Thoracic aorta endothelial cell (primary cell): ENCODE measurements around a stretch of chr11.

DNA sequence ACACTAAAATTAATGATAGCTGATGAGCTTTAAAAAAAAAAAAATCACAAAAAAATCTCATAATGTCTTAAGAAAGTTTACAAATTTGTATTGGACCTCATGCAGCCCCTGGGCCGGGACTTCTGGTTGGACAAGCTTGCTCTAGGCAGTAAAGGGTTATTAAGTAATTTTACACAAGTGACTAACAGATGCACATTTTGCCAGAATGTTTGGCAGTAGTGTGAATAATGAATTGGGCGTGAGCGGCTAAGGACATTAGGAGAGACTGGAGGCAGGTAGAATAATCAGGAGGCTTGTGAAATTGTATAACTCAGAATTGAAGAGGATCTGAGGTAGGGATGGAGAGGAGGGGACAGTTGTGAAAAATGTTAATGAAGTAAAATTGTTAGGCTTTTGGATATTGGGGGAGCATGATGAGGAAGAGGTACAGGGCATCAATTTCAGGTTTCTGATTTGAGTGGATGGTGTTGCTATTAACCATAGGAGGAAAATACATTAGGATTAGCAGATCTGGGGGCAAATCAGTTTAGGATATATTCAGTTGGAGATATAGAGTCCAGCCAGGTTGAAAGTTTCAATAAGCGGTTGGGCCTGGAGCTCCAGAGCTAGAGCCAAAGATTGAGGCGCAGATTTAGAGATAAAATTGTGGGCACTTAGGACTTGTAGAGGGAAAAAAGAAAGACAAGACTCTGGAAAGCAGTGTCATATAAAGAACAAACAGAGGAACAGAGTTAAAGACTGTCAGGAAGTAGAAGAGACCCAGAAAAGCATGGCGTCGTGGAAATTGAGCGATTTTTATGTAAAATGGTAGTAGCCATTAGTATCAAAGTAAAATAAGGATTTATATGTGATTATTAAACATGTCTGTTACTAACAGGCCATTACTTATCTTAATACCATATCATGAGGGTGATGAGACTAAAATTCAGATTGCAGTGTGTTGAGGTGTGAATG is 41.0 kb upstream of the KIAA1549L start:
- CAGE, long polyA plus RNA, result no peak

DNA sequence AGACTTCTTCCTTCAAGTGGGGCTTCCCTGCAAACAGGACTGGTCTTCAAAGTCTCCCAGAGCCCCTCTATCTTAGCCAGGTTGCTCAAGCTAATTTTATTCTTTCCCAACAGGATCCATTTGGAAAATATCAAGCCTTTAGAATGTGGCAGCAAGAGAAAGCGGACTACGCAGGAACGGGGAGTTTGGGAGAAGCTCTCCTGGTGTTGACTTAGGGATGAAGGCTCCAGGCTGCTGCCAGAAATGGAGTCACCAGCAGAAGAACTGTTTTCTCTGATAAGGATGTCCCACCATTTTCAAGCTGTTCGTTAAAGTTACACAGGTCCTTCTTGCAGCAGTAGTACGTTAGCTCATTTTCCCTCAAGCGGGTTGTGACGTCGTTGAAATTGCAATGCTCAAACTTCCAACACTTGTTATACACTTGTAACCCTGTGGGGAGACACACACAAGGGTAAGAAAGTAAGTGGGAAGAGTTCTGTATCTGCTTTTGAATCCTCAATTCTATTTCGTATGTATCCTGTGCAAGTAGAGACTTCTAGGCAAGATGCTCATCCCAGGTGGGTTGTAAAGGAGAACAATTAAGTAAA is 9.4 kb upstream of the C11orf91 start:
- CAGE, long polyA plus RNA, result no peak

DNA sequence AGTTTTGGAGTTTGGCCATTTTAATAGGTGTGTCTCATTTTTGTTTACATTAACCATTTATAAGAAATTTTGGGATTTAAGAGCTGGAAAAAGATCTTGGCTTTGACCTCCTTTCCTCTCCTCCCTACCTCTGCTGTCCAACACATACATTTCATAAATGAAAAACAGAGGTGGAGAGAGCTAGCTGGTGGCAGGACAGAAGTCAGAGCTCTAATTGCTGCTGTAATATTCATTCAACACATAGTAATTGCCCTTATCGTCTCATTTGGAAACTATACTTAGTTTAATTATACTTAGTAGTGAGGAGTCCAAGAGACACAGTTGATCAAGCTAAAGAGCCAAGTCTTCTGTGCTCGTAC is 15.0 kb upstream of the C11orf91 start:
- CAGE, long polyA plus RNA, result no peak

DNA sequence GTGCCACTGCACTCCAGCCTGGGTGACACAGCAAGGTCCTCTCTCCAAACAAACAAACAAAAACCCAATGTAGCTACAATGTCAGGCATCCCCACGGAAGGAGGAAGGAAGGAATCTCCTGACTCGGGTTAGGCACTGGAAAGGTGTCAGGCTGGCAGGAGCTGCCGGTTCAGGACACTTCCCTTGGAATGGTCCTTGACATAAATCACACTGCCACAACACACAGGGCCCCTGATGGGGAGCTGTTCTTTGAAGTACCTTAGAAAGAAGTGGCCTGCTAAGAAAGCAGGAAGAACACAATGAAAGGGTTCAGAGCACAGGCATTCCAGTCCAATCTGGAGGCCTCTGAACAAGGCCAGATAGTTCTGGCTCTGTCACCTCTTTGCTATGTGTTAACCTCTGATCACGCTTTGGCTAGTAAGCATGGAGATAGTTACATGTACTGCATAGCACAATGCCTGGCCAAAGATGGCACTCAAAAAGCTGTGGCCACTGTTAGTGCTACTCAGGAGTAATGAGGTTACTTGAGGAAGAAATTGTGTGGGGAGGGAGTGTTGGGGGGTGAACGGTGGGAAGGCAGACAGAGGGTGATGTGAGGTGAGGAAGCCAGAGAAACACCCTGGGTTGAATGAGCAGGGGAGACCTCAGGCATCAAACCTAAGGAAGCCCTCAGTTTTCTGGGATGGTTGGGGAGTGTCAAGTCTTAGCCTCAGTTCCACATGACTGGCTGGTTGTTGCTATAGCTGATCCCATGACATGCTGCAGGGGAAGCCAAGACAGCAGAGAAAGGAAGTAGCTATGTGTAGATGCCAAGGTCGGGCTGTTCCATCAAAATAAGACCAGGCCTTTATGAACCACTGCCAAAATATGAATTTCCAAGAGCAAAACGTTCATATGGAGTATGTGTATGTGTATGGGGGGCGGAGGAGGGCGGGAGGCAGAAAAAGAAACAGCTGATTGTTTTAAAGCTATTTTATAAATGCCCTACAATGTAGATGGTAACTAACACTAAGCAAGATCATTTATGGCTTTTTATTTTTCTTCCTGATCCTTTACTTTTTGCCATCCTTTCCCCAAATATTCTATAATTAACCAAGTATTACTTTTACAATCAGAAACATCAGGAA is 11.8 kb downstream of the CD59 start:
- CAGE, long polyA plus RNA, result no peak

DNA sequence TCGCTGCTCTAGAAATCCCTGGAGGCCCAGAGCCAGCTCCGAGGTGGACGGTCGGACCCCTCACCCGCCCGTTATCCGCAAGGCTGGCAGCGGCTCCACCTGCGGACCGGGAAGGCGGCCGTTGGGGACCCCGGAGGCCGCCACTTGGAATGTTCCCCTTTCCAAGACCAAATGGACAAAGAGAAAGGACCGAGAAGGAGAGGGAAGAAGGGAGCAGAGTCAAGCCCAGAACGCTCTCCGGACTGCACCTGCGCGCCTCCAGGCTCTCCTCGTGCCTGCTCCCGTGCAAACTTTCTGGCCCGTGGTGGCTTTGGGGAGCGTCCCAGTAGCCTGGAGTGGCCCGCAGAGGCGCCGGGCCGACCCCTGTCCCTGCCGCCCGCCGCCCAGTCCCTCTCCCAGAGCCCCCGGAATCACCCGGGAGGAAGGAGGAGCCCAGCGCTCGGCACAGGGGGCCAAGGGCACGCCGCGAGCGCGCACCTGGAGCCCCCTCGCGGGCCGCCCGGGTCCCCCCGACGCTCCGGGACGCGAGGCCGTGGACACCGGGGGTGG is 23.0 kb downstream of the LMO2 start:
- CAGE, long polyA plus RNA, result no peak

- CAGE, long polyA plus RNA, result no peak
Observed at GRCh38 chr11:34067767-34068471, 16.4 kb downstream of the CAPRIN1 start.

- CAGE, long polyA plus RNA, result no peak
Observed at GRCh38 chr11:34091665-34092404, 13.6 kb upstream of the NAT10 start.

DNA sequence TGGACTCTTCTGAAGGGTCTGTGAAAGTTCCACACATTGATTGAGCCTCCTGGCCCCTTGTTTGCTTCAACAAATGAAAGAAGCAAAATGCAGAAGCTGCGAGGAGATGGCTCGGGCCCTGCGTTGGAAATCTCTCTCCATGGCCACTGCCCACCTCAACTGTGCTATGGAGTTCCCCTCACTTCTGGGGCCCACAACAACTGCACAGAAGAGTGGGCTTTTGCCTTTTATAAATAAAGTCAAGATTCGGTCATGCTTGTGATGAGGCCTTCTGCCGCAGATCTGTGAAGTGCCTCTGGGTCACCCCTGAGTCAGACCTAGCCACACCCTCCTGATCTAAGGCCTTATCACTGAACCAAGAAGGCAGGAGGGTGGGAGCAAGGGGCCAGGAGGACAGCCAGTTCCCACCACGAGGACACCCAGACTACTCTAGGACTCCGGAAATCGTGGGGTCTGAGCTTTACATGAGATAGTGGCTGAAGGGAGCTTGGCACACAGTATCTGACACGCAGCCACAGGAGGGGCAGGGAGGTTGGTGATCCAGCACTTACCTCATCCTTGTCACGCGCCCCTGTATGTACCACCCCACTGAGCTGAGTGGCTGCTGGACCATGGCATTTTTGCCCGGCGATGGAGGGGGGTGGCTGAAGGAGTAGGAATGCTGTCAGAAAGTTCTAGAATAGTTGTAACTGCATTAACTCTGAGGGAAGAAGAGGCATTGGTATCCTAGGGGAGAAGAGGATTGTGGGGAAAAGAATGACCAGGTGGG is 115.7 kb downstream of the ABTB2 start:
- CAGE, long polyA plus RNA, result no peak

- CAGE, long polyA plus RNA, result no peak
Observed at GRCh38 chr11:34345977-34346532, 11.8 kb downstream of the ABTB2 start.

GRCh38 chr11:34346533-34347179 is 11.2 kb downstream of the ABTB2 start:
- CAGE, long polyA plus RNA, result no peak

DNA sequence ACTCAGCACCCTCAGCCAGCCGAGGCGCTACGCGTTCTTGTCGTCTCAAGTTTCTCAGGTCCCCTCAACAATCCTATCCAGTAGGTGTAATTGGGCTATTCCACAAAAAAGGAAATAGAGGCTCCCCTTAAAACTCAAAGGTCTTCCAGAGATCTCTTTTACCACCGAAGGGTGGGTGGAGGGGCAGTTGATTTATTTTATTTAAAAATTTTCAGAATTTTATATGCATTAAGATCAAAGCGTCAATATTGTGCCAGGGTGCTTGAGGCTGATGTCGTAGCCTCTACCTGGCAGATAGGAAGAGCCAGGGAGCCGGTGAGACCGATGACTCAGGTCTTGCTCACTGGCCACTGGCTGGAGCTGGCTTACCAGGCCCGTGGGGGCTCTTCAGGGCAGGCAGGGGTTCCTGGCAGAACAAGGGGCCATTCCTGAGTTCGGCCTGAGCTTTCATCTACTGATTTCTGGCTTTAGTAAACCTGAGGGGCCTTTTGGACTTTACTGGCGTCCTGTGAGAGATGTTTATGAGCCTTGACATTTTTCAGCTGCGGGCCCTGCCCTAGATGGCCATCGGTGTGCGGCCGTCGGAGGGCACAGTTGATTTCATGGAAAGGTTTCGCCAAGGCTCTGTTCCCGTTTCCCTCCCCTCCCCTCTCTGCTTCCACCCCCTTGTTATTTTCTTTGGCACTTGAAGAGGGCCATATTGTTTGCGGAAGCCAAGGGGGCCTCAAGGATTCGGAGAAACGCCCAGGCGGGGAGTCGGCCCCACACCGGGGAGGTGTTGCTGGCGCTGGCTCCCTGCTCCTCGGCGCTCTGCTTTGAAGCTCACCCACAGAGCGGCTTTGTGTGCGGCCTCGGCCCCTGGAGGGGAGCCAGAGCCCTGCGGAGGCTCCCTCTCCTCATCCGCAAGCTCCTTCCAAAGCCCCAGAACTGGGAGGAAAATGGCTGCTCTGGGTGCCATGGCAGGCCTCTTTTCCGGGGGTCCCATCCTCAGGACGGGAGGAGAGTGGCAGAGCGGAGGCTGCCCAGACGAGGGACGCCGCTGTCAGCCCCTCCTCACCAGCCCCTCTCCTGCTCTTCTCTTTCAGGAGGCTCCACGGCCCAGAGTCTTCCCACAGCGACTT is 17.8 kb downstream of the ELF5 start:
- CAGE, long polyA plus RNA, result no peak

DNA sequence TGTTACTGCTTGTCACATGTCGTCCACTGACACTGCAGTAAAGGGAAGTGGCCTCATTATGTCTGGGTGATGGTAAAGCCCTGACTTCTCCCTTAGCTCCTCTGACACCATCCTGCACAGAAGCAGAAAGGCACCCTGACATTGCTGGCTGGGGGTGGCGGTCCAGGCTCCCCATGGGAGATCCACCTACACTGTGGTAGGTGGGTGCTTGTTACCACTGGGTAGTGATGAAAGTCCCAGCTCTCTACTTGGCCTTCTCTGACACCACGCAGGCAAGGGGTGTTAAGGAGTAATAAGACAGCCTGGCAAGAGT is 38.8 kb upstream of the ELF5 start:
- CAGE, long polyA plus RNA, result no peak

DNA sequence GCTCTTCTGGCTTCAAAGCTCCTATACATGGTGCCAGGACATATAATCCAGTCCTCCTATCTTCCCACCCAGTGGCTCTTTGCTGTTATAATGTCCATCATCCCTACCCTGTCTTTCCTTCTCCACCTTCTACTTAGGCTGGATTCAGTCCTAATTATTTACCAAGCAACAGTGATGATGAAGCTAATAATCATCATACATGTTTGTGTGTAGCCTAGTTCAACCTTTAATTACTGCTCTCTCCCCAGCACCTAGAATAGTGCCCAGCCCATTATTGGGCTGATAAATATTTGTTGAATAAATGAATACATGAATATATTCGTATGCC is 20.1 kb downstream of the EHF start:
- CAGE, long polyA plus RNA, result no peak

- CAGE, long polyA plus RNA, result no peak
Observed at GRCh38 chr11:34646222-34646869, 25.5 kb downstream of the EHF start.

- CAGE, long polyA plus RNA, result no peak
Observed at GRCh38 chr11:34685148-34685563, 64.3 kb downstream of the EHF start.

- CAGE, long polyA plus RNA, result no peak
Observed at GRCh38 chr11:34784565-34784954, 131.6 kb downstream of the APIP start.

DNA sequence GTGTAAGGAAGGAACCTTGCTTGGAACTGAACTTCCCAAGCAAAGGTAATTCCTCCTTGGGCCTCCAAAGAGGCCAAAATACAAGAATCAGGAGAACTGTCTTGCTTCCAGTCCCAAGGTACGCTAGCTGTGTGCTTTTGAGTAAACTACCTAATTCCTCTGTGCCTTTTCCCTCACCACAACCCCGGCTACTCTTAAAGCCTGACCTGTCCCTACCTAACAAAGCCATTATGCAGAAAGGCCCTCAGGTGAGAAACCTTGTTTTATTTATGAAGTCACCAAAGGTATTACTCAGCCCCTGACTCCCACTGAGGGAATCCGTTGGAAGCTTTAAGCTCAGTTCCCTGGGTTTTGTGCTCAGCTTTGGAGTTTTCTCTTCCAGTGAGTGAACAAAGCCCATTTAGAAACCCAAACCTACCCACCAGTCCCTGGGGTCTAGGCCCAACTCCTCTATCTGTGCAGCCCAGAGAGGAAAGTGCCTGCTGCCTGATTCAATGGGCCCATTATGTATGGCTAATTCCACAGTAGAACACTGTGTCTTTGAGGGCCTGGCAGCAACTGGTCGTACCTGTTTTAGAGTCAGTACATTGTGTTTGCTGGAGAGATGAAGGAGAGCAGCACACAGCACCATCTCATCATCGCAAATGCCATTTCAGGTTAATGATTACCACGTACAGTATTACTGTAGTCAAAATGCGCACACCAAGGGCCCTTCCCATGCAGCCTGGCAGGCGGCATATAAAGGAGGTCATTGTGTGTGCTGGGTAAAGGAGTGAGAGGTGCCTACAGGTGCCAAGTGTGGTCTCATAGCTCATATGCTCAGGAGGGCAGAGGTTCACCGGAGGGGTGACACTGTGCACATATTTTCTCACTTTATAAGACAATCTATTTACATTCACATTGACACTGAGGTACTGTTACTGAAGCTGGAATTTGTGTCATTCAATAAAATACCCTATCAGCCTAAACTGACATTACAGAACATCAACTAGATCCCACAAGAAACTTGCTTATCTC is 90.7 kb downstream of the APIP start:
- CAGE, long polyA plus RNA, result no peak

- CAGE, long polyA plus RNA, result no peak
Observed at GRCh38 chr11:34915588-34915996, 587 bp downstream of the APIP start.

DNA sequence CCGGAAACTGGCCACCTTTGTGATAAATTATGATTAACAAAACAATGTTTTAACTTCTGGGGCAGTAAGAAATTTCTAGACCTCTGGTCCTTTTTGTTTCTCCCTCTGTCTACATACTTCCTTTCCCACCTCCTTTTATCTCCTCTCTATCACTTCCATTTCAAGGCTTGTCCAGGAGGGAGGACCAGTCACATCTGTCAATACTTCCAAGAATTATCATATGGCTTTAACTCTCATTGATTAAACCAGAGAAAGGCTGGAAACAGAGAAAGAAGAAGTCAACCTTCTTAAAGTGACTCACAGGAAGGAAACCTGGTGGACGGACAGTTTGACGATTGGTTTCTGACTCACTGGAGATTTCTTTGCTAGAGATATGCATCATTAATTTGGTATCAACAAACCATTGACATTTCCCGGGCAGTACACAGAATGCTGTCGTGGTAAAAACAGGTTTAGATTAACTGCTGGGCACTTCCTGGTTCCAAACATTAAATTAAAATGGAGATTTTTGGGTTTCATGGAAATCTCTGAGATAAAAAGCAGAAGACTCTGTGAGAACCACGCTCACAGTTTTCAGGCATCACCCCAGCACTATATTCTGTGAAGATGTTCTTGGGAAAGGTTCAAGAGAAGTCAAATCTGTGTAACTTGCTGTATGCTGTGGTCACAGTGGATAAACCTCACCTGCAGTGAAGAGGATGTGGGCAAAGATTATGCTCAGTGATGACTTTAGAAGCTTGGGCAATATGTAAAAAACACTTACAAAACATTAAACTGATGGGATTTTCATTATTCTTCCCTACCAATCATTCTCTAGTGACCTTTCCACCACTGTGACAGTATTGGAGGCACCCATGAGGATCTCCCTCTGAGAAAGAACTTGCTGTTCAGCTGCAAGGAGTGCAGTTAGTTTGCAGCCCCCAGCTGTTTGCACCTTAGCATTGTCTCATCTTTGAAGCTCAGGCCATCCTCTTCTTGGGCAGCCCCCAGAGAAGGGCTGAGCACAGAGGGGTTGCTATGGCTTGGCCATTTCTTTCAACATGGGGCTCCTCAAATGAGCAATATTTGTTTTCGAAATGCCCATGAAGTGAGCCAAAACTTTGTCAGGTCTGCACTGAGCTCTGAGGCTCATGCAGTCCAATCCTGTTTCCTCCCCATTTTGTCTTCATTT is 61.1 kb upstream of the CD44 start:
- CAGE, long polyA plus RNA, result no peak

DNA sequence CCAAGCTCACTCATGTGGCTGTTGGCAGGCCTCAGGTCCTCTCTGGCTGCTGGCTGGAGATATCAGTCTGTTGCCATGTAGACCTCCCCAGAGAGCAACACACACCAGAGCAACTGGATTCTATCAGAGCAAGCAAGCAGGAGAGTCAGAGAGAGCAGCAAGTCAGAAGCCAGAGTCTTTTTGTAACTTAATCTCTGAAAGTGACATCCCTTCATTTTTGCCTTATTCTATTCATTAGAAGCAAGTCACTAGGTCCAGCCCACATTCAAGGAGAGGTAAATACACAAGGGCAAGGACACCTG is 33.6 kb upstream of the CD44 start:
- CAGE, long polyA plus RNA, result no peak